SP-49 (cell line): ENCODE measurements around a stretch of chr12.

- PRO-cap = no peak
Observed at GRCh38 chr12:26953484-26953929, 15.2 kb downstream of the FGFR1OP2 start.

DNA sequence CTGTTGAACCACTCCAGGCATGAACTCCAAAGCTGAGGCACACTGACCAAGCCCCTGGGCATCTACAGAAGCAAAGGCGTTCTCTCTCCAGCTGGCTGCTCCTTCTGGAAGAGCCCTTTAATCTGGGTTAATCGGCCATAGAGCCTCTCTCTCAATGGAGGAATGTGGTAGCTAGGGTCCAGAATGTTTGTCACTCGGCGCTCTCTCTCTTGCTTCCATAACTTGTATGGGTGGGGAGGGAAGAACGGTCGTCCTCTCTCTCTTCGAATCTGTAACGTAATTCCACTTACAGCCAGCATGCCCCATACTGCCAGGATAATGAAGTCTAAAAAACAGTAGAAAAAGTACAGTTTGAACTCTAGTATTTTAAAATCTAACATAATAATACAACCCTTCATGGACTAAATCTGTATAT is 35.6 kb downstream of the FGFR1OP2 start:
- PRO-cap = no peak

- PRO-cap = no peak
Observed at GRCh38 chr12:27014727-27015100, 530 bp upstream of the TM7SF3 start.

DNA sequence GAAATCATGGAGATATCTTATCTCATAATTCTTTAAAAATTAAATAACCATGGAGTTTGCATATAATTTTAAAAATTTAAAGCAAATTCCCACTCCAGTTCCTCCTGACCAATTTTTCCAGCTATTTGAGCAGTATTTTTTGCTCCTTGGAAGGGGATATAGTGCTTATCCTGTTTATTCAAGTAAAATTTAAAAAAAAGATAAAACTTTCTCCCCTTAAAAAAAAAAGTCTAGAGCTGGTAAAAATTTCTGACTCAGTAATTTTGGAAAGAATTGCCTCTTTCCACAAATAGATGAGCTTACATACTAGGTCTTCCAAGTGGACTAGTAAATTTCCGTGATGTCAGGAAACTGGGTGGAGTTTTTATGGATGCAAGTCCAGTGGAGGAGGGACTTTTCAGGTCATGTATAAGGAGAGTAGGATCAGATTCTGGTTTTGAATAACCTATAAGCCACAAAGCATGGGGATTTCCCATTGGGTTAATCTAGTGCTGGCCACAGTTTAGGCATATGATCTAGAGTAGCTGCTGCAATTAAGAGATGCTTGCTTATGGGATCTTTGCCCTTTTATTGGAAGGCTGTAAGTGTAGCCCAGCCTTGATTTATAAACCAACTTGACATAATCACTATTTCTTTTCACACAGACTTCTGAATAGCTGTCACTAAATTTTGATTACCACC is 33.7 kb downstream of the STK38L start:
- PRO-cap = no peak

GRCh38 chr12:27511503-27512041 is 12.4 kb upstream of the PPFIBP1 start:
- PRO-cap = no peak

DNA sequence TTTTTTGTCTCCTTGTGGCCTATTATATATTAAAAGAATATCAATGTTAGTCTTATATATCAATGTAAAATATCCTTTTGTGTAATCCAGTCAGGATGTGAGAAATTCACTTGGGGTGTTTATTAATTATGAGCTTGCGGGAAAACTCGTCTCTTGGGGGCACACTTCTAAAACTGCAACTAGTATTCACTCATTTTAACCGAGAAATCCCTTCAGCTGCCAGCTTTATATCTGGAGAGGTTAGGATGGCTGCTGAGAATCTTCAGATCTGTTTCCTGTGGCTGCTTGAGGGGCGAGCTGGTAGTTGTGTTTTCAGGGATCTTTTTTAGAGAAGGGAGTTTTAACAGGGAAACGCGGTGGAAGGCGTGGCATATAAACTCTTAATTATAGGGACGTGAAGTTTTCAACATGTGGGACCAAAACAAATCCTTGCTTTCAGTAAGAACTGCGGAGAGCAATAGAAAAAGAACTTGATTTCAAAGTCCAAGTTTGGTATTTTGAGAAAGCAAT is 832 bp downstream of the PPFIBP1 start:
- PRO-cap = no peak

- PRO-cap = no peak
Observed at GRCh38 chr12:27640371-27640957, 55.8 kb upstream of the REP15 start.

- PRO-cap = no peak
Observed at GRCh38 chr12:27754843-27755934, 24.8 kb upstream of the KLHL42 start.

DNA sequence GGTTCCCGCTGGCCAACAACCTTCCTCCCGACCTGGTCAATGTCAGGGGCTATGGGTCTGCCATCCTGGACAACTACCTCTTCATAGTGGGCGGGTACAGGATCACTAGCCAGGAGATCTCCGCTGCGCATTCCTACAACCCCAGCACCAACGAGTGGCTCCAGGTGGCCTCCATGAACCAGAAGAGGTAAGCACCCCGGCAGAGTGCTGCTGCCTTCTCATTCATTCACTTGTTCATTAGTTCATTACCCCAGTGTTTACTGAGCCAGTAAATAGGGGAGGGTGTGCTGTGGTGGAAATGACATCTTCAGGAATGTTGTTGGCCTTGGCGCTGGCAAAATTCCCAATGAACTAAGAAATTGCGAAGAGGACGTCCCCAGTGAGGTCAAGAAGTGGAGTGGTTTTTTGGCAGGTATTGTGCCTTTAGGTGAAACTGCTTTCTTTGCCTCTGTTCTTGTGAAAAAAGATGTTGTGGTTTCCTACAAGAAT is 1.0 kb upstream of the MANSC4 start:
- PRO-cap = no peak

GRCh38 chr12:27970696-27971871 is 1.4 kb downstream of the PTHLH start:
- PRO-cap = no peak

GRCh38 chr12:28242822-28243598 is 52.8 kb downstream of the CCDC91 start:
- PRO-cap = no peak

- PRO-cap = no peak
Observed at GRCh38 chr12:28323410-28324215, 133.4 kb downstream of the CCDC91 start.

DNA sequence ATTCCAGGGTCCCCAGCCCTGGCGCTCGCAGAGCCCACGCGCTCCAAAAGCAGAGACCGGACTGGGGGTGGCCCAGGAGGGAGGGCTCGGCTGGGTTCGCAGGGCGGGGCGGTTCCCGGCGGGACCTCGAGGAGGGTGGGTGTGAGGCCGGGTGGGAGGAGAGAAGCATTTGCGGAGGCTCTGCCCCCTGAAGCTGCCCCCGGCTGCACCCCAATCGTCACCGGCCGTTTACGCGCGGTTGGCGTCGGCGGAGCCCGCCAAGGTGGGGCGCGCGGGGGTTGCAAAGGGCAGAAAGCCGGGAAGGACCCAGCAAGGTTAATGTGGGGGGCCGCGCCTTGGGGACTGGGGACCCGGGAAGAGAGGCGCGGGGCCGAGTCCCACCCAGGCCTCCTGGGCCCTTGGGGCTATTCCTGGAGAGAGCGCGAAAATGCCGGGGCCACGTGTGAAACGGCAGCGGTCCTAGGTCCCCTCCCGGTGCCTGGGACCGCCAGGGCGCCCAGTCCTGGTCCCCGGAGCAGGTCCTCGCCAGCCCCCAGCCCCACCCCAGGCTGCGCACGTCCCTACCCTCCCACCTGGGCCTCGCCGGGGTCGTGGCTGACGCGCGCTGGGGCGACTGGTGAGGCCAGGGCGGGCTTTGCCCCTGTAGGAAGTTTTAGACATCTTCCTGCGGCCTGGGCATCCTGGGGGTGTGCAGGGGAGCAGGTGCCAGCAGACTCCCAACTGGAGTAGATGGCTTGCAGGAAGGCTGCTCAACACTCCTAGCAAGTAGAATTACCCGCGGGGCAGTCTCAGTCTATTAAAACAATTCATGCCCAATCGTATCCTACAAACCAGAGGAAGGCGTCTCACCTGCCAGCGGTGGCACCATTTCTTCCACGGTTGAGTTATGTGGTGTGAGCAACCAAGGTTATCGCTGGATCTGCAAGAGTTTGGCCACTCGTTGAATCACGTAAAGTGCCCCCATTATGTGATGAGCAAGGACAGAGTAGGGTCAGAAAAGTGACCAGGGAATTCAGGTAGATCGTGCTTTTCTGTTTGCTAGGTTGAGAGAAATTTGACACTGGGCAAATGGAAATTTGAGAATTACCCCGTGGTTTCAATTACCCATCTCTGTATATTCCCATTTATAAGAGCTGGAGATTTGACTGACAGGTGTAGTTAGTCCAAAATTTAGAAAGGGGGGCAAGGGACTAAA is 729 bp downstream of the FAR2 start:
- PRO-cap = bidirectional peak, plus-strand start at position 227 of the sequence, minus-strand start at position 234 of the sequence

DNA sequence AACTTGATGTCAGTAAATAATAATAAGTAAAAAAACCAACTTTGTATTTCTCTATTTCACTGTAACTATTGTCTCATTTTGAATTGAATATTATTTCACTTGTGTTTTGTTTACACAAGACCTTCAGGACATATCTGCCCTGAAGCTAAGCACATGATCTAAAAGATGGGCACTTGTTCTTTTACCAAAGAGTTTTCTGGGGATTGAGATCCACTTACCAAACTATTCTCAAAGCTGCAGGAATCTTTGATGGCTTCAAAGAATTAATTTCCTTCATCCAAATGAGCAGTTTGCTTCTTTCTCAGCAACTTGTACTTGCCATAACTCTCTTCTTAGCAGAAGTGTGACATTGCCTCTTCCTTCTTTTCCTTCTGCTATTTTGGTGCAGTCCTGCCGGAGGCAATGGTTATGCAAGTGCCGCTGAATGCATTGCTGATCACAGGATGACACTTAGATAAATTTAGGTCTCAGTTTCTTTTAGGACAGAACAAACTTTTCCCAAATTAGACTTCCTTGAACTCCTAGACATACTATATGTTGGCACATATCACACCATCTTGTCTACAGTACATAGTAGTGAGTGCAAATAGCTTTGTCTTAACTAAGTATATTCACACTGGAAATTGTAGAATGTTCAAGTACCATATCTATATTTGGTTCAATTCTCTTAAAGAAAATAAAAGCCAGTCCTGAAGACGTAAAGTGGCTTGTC is 9.2 kb downstream of the FAR2 start:
- PRO-cap = no peak

DNA sequence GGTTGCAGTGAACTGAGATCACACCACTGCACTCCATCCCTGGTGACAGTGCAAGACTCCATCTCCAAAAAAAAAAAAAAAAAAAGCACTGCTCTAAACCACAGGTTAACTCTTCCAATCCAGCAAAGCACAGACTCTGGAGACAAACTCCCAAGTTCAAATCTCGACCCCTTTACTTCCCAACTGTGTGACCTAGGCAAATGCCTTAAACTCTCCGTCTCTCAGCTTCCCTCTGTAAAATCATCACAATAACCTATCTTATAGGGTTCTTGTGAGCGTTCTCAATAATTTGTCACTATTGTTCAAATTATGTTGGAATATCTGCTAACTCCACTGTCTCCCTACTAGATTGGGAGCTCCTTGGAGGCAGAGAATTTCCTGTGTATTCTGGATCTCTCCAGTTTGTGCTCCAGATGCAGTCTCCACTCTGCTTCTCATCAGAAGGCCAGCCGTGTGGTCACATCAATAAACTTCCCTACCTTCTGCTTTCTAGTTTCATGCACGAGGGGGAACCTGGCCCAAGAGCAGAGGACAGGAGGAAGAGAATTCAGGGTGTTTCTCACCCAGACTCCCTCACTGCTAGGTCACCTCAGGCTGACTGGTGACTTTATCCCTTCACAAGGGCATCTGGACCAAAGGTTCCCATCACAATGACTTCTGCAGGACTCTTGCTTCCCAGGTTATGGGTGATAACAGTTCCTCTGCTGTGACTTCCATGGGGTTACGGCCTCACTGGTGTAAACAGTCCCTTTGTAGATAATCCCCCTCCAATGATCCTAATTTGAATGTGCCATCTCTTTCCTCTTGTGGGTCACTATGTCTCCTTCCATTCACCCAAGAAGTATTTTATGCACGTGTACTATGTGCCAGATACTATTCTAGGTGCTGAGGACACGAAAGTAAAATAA is 54.6 kb downstream of the TMTC1 start:
- PRO-cap = no peak

DNA sequence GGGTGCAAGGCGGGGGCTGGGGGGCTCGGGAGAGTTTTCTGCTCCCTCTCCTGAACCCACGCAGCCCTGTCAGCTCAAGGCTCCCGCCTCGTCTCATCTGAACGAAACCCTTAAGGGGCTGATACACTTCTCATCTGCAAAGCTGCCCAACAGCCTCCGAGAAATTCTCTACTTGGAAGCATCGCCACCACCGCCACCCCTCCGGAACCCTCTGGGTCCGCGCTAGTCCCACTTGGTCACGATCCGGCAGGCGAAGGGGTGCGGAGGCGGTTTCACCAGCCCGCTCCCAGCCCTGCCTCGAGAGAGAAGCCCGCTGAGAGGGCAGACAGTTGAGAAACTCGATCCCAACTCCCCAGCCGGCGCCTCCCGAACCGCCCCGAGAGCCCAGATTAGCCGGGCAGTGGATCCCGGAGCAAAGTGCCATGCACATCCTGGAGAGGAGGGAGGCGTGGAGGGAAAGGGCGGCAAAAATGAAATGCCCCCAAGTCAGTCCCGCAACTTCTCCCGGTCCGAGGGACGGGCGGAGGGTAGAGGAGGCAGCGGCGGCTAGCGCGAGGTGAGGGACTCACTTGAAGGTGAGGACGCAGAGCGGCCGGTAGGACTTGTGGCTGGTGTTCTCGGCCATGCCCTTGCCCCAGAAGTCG is 739 bp downstream of the TMTC1 start:
- PRO-cap = no peak

DNA sequence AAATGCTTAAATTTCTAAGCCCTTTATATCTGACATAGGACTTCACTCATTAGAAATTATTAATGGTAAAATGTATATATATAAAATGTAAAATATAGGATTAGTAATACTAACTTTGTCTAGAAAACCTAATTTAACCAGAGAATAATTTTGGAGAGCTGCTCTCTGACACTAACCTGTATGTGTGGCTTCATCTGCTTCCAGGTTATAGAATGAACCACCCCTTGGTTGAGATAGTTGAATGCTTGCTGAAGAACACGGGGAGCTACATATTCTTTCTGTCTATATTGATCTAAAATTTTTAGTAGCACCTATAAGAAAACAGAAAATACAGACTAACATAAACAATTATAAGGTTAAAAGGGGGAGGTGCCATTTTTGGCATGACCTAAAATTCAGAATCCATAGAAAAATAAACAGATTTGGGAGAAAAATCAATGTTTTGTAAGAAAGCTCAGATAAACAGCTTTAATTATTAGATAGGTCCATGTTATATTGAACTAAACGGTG is 24.8 kb downstream of the IPO8 start:
- PRO-cap = no peak

- PRO-cap = no peak
Observed at GRCh38 chr12:30691128-30691791, 4.4 kb downstream of the IPO8 start.

- PRO-cap = no peak
Observed at GRCh38 chr12:30694447-30694861, 1.2 kb downstream of the IPO8 start.

DNA sequence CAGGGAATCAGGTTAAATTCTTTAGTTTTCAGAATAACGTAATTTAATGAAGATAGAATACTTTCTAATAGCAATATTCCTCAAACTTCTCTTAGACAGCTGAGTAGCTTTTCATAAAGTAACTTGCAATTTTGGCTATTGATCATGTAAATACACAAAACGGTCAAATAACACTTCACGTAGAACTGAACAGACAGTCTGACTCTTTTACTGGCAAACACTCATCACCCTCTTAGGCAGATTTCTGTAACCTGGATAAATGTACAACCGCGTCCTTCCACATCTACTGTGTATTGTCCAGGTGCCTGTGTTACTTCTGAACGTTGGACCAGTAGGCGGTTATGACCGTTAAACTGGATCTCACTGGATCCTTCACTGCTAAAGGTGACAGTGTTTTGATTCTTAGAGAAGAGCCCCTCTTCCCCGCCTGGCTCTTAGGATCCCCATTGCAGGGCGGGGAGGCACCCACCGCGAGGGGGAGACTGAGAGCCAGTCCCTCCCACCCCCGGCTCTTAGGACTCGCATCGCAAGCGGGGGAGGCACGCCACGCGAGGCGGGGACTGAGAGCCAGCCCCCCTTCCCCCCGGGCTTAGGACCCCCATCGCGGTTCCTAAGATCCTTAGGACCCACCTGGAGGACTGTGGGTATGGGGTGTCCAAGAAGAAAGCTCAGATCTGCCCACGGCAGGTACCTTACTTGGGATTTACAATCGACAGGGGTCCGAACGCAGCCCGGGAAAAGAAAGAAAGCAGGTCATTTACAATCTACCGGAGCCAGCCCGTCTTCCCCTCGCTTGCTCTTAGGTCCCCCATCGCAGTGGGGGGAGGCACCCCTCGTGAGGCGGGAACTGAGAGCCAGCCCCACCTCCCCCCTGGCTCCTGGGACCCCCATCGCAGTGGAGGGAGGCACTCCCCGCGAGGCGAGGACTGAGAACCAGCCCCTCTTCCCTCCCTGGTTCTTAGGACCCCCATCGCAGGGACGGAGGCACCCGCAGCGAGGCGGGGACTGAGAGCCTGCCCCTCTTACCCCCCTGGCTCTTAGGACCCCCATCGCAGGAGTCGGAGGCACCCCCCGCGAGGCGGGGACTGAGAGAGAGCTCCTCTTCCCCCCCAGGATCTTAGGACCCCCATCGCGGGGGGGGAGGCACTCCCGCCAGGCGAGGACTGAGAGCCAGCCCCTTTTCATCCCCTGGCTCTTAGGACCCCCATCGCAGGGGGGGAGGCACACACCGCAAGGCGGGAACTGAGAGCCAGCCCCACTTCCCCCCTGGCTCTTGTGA is 43.6 kb downstream of the DDX11 start:
- PRO-cap = no peak